Metastatic Breast Carcinoma in the Ovary (tissue), 3 donors: ENCODE measurements around the genes APOH and AMZ2.

GRCh38 chr17:66227823-66228125 lies 1.4 kb downstream of the APOH start:
- PRO-cap, 3 experiments, result no peak in any of the 3 experiments

DNA sequence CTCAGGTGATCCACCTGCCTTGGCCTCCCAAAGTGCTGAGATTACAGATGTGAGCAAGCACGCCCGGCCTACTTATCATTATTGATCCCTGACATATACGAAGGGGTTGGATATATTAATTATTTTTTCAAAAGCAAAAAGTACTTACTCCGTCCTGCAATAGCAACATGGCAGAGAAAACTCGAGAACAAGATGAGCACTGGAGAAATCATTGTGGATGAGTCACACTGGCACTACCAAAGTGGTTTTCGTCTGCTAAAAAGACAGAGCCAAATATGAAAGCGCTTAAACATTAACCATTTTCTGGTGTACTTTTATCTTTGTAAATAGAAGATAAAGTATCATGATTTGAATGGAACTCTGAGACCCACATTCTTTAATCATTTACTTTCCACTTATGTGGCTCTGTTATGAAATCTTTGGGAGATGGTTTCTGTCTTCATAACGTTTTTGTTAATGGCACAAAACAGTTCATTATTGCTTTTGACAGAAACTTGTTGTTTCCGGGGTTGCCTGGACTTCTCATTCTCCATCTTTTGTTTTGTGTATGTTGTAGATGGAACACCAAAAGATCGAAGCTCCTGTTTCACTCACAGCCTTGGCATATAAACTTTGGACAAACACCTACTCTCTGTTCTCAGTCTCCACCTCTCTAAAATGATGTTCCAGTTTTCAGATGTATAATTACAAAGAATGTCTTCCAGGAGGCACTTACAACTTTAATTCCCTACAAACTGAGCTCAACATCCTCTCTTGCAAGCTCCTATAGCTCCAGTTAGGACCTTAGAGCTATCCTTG lies at the start of gene APOH:
TSS of gene APOH (minus strand) at position 248 of the 798 bp plus-strand sequence.
- PRO-cap, 3 experiments, result no peak in any of the 3 experiments

DNA sequence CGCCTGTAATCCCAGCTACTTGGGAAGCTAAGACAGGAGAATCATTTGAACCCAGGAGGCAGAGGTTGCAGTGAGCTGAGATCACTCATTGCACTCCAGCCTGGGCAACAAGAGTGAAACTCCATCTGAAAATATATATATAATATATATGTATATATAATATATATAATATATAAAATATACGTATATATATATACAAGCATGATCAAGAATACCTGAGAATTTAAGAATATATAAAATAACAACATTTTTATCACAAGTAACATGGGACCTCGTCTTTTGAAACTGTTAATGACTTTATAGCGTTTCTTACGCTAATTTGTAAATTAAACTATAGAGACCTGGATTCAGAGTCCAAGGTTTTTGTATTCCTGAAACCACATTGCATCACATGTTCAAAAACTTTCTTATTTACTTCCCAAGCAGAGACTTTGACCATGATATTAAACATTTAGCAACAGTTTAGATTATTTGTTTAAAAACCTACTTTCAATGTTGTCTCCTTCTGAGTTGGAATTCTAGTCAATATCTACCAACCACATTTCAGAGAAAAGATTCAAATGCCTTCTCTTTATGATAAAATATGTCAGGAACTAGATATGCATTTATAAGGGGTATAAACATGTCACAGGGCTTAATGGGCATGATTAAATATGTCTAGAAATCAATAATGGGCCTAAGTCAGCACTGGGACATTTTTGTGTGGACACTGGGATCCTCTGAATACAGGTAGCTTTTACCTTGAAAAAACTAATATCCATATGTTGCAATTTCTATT lies 6.1 kb upstream of the APOH start:
- PRO-cap, 3 experiments, result no peak in any of the 3 experiments

DNA sequence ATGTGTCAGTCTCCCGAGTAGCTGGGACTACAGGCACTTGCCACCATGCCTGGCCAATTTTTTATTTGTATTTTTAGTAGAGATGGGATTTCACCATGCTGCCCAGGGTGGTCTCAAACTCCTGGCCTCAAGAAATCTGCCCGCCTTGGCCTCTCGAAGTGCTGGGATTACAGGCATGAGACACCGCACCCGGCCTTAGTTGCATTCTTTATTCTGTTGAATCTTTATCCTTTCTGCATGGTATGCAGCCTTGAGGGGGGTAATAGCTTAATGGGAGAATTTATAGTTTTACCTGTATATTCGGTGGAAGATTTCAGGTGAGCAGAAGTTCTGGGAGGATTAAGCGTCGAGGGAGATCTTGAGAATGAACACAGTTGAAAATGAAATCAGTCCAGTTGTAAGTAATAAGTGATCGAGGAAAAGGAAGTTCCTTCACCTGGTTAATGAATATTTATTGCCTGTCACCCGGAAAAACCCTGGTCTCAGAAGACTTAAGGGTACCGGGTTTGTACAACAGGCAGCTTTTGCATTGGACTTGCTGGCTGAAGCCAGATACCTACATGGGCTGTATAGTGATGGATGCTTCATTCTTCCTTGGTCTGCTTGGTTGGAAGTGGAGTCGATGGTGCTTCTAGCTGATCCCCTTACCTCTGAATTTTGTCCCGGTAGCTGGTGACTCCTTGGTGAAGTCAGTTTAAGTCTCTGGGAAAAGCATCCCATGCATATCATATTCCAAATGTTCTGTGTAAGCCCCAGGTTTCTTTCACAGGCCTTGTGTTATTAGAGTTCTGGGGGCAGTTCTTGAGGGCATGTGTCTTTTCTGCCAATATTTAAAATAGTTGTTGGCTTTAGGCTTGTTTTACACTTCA lies 72.7 kb downstream of the PRKCA start:
- PRO-cap, 3 experiments, result no peak in any of the 3 experiments

DNA sequence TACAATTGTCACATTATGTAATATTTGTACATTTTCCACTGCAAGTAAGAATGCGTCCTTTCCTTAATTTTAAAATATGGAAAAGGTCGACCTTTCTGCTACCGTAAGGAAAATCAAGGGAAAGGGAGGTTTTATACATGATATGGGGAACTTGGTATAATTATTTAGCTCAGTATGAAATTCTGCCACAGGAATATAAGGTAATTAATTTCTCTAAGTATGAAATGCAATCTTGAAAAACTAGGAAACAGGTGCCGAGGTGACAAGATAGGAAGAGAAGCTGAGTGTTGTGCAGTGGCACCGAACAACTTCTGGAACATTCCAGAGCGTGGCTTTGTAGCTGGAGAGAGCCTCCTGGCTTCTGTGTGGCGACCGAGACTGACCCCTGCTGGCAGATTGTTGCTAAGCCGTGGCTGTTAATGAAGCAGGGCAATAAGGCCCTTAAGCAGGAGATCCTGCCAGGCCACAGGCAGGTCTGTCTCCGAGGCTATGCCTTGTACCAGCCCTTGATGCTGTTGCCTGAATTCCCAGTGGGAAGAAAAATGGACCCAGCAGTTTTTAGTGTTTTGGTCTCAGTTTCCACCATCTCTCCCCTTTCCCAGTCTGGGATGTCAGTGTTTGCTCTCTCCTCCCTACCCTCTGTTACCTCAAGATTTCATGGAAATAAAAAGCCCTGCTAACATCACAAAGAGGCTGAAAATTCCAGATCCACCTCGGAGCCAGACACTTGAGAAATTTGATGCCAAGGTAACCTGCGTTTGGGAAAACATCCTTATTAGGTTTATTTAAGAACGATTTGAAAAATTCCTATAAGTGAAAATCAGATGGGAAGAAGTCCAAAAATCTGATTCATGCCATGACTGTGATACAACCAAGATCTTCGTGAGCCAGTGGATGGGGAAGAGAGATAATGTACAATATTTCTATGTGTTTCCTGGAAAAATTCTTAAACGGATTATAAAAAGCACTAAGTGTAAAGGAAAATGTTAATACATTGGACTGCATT lies 264.9 kb downstream of the PRKCA start:
- PRO-cap, 3 experiments, result no peak in any of the 3 experiments

- PRO-cap, 3 experiments, result peak in 2 of 3 experiments; most common plus-strand start chr17:66724933 (in 2); most common minus-strand start chr17:66724794 (in 2)
Observed at GRCh38 chr17:66724662-66725082, 110.2 kb upstream of the CACNG5 start.

DNA sequence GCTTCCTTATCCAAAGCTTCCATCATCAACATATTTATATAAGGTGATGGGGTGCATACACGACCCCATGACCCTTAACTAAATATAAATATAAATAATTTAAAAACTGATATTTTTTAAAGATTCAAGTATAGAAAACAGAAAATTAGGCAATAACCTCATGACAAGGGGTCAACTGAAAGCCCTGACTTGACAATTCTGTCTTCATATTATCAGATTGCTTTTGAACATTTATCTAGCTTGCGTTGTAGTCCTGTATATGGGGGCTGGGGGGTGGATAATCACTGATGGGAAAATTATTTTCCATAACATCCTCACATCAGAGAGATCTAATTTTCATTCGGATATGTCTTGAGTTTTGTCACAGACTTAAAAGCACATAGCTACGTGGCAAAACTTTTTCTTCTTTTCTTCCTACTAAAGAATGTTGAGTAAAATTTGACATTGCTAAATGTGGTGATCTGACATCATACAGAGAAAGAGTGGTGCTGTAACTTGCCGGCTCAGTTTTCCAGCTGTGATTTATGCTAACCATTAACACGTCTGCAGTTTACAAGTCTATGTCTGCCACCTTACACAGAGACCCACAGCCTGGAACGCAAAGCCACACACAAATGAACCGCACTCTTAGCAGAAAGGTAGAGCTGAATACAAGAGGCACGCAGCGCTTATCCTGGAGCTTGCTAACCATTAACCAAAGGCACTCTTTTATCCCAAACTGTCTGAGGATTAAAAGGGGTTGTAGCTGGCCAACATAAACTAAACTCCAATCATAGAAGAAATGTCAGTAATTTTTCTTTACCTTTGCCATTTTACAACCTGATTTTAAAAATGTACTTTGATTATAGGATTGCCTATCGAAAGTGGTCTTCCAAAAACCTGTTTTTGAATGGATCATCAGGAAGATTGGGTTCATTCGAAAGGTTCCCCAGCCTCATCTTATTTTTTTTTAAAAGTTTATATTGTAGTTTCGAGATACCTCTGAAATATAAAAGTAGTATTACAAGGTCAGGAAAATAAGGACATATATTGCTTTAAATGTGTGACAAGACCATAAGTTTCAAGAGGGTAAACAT lies 31.9 kb downstream of the CACNG1 start:
- PRO-cap, 3 experiments, result no peak in any of the 3 experiments

DNA sequence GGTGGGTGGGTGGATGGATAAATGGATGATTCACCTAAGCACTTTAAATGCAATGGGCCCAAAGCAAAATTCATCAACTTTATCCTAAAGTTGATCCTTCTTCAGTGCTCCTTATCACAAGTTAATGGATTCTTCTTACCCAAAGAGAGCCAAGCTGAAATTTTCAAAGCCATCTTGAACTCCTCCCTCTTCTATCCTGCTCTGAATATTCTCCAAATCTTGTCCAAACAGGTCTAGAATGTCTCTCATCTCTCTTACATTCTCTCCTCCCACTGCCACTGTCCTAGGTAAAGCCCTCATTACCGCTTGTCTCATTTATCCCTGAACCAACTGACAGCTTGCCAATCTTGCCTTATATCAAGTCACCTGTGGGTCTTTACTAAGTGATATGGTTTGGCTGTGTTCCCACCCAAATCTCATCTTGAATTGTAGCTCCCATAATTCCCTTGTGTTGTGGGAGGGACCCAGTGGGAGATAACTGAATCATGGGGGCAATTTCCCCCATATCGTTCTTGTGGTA lies 48.3 kb downstream of the HELZ start:
- PRO-cap, 3 experiments, result no peak in any of the 3 experiments

GRCh38 chr17:67260106-67260994 lies 15.4 kb upstream of the HELZ start:
- PRO-cap, 3 experiments, result no peak in any of the 3 experiments

- PRO-cap, 3 experiments, result no peak in any of the 3 experiments
Observed at GRCh38 chr17:67322118-67322643, 44.2 kb downstream of the PSMD12 start.

DNA sequence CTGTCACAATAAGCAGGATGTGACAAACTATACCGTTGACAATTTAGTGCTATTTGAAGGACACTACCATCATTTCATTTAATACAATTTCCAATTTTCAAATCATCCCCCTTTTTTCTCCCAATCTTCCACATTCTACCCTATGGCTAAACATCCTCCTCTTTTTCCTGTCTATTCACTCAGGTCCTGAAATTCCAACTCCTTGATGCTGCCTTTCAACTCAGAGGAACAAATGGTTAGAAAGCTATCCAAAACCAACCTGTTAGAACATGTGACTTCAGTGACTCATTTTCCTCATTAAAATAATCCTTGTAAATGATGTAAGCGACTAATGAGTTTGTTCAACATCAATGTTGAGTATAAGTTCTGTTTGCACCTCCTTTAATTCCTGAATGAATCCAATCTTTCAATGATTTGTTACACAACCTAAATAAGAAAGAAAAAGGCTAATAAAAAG lies 5.5 kb downstream of the PSMD12 start:
- PRO-cap, 3 experiments, result no peak in any of the 3 experiments

- PRO-cap, 3 experiments, result no peak in any of the 3 experiments
Observed at GRCh38 chr17:67365564-67366173, 708 bp downstream of the PSMD12 start.

DNA sequence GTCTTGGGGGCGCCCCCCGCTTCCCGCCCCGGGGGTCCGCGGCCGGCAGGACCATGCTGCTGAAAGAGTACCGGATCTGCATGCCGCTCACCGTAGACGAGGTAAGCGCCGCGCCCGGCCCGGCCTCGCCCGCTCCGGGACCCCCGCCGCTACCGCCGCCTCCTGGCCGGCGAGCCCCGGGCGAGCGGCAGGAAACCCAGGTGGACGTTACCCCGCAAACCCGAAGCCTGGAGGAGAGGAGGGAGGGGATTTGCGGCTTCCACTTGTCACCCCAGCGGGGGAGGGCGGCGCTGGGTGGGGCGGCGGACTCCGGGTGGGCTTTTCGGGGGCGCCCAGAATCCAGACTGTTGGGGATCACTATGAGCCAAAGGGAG lies 1.0 kb downstream of the PITPNC1 start:
- PRO-cap, 3 experiments, result no peak in any of the 3 experiments

DNA sequence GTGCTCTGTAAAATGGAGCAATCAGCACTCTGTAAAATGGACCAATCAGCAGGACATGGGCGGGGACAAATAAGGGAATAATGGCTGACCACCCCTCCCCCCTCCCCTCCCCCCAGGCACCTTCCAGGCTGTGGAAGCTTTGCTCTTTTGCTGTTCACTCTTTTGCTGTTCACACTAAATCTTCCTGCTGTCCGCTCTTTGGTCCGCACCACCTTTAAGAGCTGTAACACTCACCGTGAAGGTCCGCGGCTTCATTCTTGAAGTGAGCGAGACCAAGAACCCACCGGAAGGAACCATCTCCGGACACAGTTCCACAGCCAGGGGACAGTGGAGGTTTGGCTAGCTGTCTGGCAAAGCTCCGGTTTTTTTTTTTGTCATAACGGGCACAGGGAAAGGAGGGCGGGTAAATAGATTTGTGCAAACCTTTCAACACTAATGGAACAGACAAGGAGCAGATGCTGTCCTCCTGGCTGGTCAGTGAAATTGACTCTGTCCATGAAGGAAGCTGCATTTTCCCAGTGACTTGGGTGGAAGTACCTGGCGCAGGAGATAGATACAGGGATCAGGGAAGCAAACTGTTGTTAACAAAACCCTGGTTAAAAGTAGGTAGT lies 8.4 kb downstream of the PITPNC1 start:
- PRO-cap, 3 experiments, result no peak in any of the 3 experiments

DNA sequence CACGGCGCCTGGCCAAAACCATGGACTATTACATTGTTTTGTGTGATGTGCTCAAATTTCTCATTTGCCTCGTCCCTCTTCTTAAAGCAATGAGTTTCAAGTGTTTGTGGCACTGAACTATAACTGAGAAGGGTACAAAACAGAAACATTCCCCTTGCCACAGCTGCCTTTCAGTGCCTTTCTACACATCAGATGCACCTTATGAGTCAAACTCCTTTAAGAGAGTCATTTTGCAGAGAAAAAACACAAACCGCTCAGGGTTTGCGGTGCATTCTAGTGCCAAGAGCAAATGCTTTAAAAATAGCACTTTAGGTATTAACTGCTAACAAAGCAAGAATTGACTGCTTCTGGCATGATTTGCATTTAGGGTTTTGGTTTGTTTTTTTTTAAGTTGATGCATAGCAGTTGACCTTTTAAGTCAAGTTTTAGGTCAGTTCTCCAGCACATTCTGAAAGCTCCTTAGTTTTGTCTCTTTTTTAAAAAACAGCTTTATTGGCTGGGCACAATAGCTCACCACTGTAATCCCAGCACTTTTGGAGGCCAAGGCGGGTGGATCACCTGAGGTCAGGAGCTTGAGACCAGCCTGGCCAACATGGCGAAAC lies 66.9 kb upstream of the NOL11 start:
- PRO-cap, 3 experiments, result no peak in any of the 3 experiments

- PRO-cap, 3 experiments, result no peak in any of the 3 experiments
Observed at GRCh38 chr17:67853828-67854784, 28.8 kb downstream of the BPTF start.

DNA sequence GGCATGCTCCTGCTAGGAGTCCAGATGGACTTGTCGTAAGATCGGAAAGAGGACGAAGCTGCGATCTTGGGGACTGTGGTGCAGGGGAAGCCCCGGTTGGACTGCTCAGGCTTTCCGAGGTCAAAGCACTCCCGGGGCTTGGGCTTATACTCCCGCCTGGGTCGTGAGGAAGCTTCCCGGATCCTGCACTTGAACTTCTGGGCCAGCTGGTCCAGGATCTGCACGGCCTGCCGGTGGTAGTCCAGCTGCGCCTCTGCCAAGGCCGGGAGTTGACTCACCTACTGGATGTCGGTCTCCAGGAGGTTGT lies 99.1 kb downstream of the KPNA2 start:
- PRO-cap, 3 experiments, result peak in 2 of 3 experiments; most common minus-strand start position 255 of the sequence (in 2)

DNA sequence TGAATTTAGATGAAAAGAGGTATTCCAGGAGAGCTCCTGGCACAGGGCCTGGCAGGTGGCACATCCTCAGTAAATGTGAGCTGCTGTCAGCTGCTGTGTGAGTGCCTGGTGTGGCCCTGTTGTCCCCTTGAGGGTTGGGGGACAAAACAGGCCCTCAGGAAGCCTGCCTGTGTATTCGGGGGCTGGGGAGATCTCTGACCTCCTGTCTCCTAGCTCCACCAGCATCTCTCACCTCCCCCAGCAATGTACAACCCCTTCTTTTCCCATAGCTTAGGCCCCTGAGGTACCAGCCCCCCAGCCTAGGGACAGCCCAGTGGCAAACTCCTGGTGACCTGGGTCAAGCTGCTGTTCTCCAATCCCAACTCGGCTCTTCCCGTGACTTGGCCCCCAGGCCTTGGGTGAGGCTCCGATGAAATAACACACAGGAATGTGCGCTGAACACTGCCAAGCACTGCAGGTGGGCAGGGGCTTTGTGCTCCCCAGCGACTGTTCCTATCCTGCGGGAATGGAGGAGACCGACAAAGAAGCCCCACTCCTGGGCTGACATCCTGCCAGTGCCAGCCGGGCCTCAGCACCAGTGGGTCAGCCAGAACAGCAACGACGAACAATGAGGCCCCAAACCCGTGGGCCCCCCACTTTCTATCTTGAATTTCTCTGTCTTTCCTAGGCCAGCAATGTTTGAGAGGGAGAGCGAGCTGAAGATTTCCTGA lies 63.7 kb upstream of the AMZ2 start:
- PRO-cap, 3 experiments, result no peak in any of the 3 experiments

DNA sequence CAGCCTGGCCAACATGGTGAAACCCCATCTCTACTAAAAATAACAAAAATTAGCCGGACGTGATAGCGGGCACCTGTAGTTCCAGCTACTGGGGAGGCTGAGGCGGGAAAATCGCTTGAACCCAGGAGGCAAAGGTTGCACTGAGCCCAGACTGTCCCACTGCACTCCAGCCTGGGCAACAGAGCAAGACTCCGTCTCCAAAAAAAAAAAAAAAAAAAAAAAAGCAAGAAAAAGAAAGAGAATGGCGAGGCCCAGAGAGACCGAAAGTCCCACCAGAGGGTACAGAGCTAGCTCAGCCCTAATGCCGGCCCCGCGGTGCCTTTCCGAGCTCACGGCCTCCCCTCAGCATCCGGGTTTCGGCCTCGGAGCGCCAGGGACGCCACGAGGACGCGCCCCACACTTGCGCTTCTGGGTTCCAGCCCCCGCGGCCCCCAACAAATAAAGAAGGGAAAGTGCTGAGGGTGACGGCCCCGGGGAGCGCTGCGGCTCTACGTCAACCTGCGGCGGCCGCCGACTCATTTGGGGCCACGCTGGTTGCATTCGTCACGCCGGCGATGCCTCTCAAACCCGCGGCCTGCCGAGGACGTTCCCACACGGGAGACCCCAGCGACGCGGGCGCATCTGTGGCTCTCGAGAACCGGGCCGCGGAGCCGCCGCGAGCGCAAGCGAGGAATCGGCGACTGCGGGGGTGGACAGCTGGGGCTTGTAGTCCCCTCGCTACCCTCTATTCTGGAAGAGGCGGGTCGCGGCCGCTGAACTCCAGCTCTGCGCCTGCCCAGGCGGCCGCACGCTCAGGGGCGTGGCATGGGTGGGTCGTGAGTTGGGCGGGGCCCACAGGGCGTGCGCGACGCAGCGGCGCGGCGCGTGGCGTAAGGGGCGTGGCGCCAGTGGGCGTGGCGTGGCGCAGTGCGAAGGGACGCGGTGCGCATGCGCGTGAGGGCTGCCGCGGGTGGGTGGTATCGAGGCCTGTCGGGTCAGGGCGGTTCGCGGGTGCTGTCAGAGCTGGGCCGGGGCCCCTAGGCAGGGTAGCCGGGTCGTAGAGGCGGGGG lies at the start of gene AMZ2:
TSS of gene AMZ2 (plus strand) at position 906 of the 1,049 bp plus-strand sequence.
- PRO-cap, 3 experiments, result peak in 3 of 3 experiments; most common plus-strand start position 348 of the sequence (in 1); most common minus-strand start position 731 of the sequence (in 3)

- PRO-cap, 3 experiments, result no peak in any of the 3 experiments
Observed at GRCh38 chr17:68253185-68254049, 5.6 kb downstream of the AMZ2 start.